Heart left ventricle (tissue), 7 donors: ENCODE data around the genes DOK5 and MC3R.

DNA sequence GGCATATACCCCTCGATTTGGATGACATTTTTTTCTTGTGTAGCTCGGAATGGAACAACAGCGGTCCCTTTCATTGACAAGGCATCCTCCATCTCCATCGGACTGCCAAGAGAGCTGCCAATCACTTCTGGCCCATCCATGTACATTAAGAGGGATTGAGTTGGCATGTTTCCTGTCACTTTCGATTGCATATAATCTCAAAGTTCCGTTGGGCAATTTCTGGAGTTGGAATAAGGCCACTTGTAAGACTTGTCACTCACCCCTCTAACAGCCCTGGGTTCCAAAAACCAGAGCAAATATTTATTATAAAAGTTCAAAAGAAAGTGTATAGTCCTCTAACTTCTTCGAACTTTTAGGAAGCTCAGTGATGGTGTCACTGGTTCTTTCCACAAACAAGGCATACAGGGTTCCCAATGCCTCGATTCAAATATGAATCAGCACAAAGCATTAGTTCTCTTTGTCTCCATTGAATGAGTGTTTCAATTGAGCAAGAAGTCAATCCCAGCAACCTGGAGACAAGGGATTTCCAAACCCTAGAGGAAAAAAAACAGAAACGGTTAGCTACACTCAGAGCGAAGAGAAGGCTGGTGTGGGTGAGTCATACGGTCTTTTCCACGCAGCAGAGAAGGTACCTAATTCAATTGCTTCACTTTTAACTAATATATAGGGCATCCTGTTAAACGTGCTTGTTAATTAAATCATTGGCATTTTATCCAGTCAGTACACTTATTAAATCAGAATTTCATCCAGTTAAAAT lies 10.8 kb downstream of the ZNF217 start:
- PRO-cap, 6 experiments = peak in 2 of 6 experiments; most common plus-strand start position 570 of the sequence (in 1); most common minus-strand start position 401 of the sequence (in 2)
- RAMPAGE, long total RNA, 2 experiments = no peak in any of the 2 experiments
- RRBS = no CpG with 5 or more reads among the region's 13 CpGs

GRCh38 chr20:53596975-53597534 lies 3.4 kb upstream of the ZNF217 start:
- PRO-cap, 6 experiments = no peak in any of the 6 experiments
- RAMPAGE, long total RNA, 2 experiments = no peak in any of the 2 experiments
- RRBS = no CpG with 5 or more reads among the region's 5 CpGs

DNA sequence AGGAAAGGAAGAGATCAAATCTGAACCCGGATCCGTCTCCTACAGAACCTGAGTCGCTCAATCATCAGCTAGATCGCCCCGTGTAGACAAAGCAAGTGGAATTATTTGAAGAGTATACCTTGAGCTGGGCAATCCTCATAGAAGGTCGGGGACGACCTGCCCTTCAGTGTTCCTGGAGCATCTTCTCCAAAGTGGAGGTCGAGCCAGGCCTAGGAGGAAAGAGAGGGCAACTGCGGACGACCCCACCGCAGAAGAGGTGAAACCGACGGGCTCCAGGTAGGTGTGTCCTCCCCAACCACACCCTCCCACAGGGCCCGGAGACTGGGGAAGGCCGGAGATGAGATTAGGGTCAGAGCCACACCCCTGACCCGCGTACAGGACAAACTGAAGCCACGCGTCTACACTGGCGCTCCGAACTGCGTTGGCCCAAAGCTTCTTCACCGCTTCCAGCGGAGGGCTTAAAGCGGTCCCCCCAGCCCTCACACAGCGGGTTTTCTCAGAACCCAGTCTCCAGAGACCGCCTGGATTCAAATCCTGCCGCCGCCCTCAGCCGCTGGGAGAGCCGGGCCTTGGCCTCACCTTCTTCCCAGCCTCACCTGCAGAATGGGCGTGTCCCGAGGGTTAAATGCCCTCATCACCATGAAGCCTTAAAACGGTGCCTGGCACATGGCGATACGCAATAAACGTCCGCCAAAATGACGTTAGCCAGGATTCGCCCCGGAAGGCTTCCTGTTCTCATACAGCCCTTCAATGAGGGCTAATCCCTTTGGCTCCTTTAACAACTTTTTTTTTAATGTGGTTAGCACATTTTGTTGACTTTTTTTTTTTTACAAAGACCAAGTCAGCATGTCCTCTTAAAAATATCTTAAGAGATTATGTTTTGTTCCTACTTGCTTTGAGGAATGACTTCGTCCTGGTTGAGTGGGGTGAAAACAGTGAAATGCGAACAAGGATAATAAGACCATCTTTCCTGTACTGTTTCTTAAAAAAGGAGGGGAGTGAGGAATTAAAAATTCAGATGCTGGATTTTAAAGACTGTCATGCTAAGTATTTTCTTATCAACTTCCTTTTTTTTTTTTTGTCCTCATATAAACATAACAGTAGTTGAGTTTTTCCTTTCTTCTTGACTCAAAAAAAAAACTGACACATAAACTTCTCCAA lies 15.0 kb upstream of the ZNF217 start:
- PRO-cap, 6 experiments = no peak in any of the 6 experiments
- RAMPAGE, long total RNA, 2 experiments = no peak in any of the 2 experiments
- RRBS = no CpG with 5 or more reads among the region's 43 CpGs

DNA sequence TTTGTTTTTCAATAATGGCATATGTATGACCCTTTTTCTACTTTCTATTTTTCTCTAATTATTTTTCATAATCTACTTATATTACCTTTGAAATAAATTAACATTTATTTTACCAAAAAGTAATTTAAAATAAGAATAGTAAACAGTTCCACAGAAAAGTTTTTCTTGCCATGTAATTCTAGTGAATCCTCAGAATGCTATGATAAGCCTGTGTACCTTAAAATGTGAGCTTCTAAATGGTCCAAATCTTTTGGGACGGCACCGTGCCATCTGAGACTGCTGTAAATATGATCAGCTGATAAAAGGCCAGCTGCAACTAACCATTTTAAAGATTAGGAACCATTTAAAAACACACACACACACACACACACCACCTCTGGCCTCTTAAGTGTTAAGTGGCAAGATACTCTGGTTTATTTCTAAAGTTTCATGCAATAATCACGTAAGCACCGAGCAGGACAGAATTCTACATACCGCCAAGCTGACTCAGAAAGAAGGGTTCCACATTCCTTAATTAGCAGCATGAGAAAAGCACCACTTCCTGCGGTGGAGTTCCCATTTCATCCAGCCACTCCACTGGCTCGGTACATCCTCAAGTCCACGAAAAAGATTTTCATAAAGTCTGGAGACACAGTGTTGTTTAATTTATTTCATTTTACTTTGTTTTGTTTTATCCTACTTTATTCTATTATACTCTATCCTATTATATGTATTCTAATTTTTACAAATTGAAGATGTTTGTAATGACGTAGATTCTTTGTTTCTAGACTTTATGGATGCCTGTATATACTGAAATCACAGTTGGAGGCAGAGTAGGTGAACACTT lies 17.8 kb upstream of the ZNF217 start:
- PRO-cap, 6 experiments = peak in 1 of 6 experiments; most common plus-strand start position 559 of the sequence (in 1); most common minus-strand start position 466 of the sequence (in 1)
- RAMPAGE, long total RNA, 2 experiments = no peak in any of the 2 experiments
- RRBS = no CpG with 5 or more reads among the region's 9 CpGs

- PRO-cap, 6 experiments = no peak in any of the 6 experiments
- RAMPAGE, long total RNA, 2 experiments = no peak in any of the 2 experiments
- RRBS = no CpG with 5 or more reads among the region's 11 CpGs
Measured at GRCh38 chr20:53654953-53655624, 61.5 kb upstream of the ZNF217 start.

GRCh38 chr20:53735404-53736795 lies 142.3 kb upstream of the ZNF217 start:
- PRO-cap, 6 experiments = peak in 1 of 6 experiments; most common plus-strand start chr20:53736416 (in 1)
- RAMPAGE, long total RNA, 2 experiments = no peak in any of the 2 experiments
- RRBS = no CpG with 5 or more reads among the region's 14 CpGs

DNA sequence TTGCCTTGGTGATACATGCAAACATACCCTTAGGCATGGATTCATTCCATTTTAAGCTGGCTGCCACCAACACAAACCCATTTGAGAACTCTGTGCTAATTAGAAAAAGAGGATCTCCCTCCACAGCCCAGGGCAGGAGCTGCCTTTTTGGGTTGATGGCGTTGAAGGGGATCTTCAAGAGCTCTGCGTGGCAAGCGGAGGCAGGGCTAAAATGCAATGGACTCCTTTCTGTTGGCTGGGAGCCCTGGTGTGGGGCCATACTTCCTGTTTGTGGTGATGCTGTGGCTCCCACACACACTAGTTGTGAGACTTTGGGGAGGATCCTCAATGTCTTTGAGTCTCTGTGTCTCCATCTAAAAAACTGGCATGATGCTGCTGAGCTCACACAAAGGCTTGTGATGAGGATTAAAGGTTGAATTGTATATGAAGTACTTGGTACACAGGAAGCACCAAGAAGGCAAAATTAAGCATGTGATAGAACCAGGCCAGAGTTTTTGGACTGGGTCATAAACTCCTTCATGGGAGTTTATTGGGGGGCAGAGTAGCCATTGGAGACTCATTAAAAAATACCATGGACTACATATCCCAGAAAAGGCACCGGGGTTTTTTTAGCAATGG lies 160.9 kb upstream of the ZNF217 start:
- PRO-cap, 6 experiments = no peak in any of the 6 experiments
- RAMPAGE, long total RNA, 2 experiments = no peak in any of the 2 experiments
- RRBS = no CpG with 5 or more reads among the region's 4 CpGs

DNA sequence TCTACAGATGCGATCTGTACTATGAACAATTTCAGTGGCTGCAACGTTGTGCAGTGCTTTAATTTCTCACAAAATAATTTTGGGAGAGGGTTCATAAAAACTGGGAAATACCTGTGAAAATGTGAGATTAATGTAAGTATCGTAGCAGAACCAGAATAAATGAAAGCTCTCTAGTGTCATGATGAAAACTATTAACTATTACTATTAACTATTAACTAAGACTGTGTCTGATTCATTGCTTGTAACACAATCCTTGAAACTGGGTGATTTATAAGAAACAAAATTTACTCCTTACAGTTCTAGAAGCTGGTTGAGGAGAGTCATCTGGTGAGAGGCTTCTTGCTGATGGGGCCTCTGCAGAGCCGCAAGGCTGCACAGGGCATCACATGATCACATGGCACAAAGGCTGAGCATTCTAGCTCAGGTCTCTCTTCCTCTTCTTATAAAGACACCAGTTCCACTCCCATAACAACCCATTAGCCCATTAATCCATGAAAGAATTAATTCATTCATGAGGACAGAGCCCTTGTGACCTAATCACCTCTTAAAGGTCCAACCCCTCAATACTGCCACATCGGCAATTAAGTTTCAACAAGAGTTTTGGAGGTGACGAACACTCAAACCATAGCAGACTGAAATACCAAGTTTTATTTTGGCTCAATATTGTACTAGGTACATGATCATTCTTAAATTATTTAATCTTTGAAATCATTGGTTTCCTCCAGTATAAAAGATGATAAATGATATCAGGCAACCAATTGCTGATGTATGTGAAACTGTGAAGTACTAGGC lies 233.4 kb upstream of the ZNF217 start:
- PRO-cap, 6 experiments = no peak in any of the 6 experiments
- RAMPAGE, long total RNA, 2 experiments = no peak in any of the 2 experiments
- RRBS = no CpG with 5 or more reads among the region's 6 CpGs

DNA sequence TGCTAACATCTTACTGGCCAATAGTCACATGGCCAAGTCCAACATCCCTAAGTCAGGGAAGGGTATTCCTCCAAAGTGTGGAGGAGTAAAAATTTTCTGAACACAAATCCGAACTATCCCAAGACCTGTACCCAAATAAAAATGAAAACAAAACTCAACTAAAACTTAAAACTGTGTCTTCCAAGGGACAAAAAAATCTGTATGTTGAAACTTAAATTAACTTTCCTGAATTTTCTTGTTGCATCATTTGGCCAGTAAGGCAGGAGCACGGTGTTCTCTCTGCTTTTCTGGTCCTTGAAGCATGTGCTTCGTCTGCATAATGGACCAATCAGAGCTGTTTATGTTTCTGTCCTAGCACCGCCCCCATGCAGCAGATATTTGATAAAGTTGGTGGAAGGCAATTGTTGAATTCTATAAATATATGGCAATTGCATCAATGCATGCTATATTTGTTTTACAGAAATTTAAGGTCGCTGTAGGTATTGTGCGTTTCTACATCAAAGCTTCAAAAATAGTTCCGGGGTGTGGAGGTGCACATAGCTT lies 206.5 kb downstream of the BCAS1 start:
- PRO-cap, 6 experiments = no peak in any of the 6 experiments
- RAMPAGE, long total RNA, 2 experiments = no peak in any of the 2 experiments
- RRBS = 60% methylated on average over 1 of the region's 7 CpGs

DNA sequence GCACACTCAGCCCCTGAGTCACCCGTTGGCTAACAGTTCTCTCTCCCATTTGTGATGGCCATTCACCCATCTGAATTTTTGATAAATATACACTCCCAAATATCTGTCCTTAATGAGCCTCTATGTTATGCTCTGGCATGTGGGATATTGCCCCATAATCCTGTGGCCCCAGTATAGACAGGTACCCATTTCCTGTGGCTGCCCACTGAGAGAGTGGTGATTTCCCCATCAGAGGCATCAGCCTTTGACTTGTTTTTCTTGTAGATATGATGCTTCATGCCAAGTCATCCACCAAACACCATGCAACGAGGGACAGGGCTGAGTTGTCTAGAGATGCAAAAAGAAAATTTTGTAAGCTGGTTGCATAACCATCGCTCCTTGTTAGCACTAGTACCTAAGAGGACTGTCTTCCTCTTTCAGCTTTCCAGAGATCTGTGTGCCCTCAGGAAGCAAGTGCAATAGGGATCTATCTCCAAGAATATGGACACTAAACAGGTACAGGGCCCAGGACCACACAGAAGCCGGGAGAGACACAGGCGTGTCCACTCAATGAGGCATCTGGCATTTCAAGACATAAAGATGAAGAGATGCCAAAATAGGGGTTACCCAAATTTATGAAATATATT lies 166.8 kb downstream of the BCAS1 start:
- PRO-cap, 6 experiments = no peak in any of the 6 experiments
- RAMPAGE, long total RNA, 2 experiments = no peak in any of the 2 experiments
- RRBS = no CpG with 5 or more reads among the region's 5 CpGs

- PRO-cap, 6 experiments = no peak in any of the 6 experiments
- RAMPAGE, long total RNA, 2 experiments = no peak in any of the 2 experiments
- RRBS = no CpG with 5 or more reads among the region's 9 CpGs
Measured at GRCh38 chr20:54068273-54068947, 2.0 kb downstream of the BCAS1 start.

DNA sequence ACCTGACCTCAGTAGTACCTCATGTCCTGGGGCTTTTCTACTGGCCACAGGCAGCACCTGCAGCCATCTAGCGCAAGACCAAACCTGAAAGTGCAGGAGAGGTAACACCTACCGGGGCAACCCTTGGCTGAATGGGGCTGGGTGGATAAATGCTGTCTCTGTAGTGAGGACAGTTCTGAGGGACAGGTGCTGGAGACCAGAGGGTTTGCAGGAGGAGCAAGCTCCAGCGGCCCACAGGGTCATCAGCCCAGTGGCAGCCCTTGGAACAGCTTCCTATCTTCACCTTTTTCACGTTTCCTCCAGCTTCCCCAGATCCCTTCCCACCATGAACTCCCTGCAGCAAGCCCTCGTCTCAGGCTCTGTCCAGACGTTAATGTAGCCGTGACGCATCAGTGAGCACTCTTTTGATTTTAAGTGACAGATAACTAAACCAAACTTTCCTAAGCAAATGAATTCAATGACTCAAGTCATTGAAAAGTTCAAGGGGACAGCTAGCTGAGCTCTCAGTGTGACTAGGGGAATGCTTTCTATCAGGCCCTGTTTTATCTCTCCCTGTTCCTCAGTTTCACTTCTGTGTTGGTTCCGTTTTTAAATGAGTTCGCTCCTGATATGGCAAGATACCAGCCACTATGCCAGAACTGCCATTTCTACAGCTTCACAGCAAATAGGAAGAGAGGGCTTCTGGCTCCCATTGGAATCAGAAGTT lies 12.2 kb upstream of the PFDN4 start:
- PRO-cap, 6 experiments = no peak in any of the 6 experiments
- RAMPAGE, long total RNA, 2 experiments = no peak in any of the 2 experiments
- RRBS = no CpG with 5 or more reads among the region's 10 CpGs

GRCh38 chr20:54267338-54267683 lies 59.4 kb downstream of the PFDN4 start:
- PRO-cap, 6 experiments = no peak in any of the 6 experiments
- RAMPAGE, long total RNA, 2 experiments = no peak in any of the 2 experiments
- RRBS = no CpG with 5 or more reads among the region's 4 CpGs

DNA sequence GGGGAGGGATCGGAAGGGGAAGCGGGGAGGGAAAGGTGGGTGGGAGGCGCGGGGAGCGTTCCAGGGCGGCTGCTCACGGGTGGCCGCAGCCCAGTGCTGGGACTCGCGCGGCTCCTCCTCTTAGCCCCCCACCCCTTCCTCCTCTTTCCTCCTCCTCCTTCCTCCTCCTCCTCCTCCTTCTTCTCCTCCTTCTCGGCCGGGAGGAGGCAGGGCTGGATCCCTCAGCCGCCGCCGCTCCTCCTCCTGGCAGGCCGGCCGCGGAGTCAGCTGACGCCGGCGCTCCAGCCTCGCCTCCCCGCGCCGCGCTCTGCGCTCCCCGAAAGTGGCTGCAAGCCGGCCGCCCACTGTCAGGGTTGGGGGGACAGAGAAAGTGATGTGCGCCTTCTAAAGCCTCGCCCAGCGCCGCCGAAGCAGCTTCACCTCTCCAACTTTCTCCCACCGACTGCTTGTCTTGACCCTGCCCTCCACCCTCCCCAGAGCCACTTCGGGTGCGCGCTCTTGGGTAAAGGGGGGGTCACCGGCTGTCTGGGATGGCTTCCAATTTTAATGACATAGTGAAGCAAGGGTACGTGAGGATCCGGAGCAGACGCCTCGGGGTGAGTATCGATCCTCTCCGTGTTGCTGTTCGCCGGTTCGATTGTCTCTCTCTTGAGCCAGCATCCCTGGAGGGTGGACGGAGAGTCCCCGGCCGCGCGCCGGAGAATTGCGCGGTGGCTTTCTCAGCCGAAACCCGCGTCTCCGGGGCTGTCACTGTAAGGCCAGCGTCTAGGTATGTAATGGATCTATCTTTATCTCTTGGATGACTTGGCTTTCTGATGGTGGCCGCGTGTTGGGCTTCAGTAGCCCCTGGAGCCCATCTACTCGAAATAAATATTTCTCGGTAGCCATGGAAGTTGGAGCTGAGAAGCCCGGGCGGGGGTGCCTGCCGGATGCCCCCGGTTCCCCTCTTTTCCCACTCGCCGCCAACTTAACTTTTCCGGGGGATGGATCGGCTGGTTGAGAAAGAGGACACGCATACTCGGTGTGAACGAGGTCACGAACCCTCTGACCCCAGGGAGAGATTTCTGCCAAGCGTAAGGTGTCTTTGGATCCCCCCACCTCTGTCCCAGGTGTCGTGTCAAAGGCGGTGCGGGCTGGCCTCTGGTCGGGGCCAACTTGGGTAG lies at the start of gene DOK5:
Gene DOK5 (plus strand): TSS at position 177 of the 1,163 bp plus-strand sequence.
- PRO-cap, 6 experiments = peak in 5 of 6 experiments; most common plus-strand start position 266 of the sequence (in 5); most common minus-strand start position 95 of the sequence (in 3)
- RAMPAGE, long total RNA, 2 experiments = start-site peak on the plus strand in 1 of 2 experiments, centred at position 564 of the sequence, 7 reads per replicate
- RRBS = 2% methylated on average over 37 of the region's 84 CpGs

DNA sequence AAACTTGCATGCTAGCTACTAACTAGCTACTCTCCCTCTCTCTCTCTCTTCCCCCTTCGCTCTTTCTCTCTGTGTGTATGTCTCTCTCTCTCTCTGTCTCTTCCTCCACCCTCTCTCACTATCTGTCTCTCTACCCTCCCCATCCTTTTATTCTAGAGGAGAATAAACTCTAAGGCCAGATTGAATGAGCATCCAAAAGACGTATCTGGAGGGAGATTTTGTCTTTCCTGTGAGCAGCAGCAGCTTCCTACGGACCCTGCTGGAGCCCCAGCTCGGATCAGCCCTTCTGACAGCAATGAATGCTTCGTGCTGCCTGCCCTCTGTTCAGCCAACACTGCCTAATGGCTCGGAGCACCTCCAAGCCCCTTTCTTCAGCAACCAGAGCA lies at the start of gene MC3R:
Gene MC3R (plus strand): TSS at position 184 of the 386 bp plus-strand sequence.
- PRO-cap, 6 experiments = no peak in any of the 6 experiments
- RAMPAGE, long total RNA, 2 experiments = no peak in any of the 2 experiments
- RRBS = no CpG with 5 or more reads among the region's 6 CpGs

- PRO-cap, 6 experiments = no peak in any of the 6 experiments
- RAMPAGE, long total RNA, 2 experiments = no peak in any of the 2 experiments
- RRBS = no CpG with 5 or more reads among the region's 7 CpGs
Measured at GRCh38 chr20:56460002-56461114, 8.1 kb upstream of the RTF2 start.

GRCh38 chr20:56476812-56477260 lies 8.4 kb downstream of the RTF2 start:
- PRO-cap, 6 experiments = no peak in any of the 6 experiments
- RAMPAGE, long total RNA, 2 experiments = no peak in any of the 2 experiments
- RRBS = no CpG with 5 or more reads among the region's 12 CpGs

- PRO-cap, 6 experiments = no peak in any of the 6 experiments
- RAMPAGE, long total RNA, 2 experiments = no peak in any of the 2 experiments
- RRBS = no CpG with 5 or more reads among the region's 8 CpGs
Measured at GRCh38 chr20:56483890-56484425, 15.5 kb downstream of the RTF2 start.

DNA sequence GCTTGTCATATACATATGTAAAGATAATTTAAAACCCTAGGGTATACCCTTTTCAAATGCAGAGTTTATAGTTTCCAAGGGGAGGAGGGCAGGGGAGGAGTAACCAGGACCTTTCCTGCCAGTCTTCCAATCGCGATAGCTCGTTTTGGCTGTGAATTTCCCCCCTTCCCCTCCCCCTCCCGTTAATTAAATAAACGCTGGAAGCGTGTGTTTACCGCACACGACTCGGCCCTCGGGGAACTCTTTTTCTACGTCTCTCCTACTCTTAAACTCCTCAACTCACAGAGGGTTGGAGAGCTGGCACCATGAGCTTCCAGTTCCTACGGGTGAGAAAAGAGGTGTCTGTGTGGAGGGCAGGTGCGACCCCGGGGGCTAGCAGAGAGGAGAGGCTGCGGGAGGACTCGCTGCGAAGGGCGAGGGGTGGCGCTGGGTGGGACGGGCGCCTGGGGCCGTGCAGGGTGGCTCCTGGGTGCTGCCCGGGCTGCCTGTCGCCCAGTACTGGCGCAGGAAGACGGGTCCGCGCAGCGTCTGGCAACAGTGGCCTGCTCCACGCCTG lies 4.2 kb upstream of the TFAP2C start:
- PRO-cap, 6 experiments = no peak in any of the 6 experiments
- RAMPAGE, long total RNA, 2 experiments = no peak in any of the 2 experiments
- RRBS = 3% methylated on average over 6 of the region's 30 CpGs

- PRO-cap, 6 experiments = no peak in any of the 6 experiments
- RAMPAGE, long total RNA, 2 experiments = no peak in any of the 2 experiments
- RRBS = no CpG with 5 or more reads among the region's 29 CpGs
Measured at GRCh38 chr20:56626374-56626735, 2.8 kb upstream of the TFAP2C start.